Jurkat, Clone E6-1 (cell line): ENCODE measurements around the genes INO80 and HAUS2.

DNA sequence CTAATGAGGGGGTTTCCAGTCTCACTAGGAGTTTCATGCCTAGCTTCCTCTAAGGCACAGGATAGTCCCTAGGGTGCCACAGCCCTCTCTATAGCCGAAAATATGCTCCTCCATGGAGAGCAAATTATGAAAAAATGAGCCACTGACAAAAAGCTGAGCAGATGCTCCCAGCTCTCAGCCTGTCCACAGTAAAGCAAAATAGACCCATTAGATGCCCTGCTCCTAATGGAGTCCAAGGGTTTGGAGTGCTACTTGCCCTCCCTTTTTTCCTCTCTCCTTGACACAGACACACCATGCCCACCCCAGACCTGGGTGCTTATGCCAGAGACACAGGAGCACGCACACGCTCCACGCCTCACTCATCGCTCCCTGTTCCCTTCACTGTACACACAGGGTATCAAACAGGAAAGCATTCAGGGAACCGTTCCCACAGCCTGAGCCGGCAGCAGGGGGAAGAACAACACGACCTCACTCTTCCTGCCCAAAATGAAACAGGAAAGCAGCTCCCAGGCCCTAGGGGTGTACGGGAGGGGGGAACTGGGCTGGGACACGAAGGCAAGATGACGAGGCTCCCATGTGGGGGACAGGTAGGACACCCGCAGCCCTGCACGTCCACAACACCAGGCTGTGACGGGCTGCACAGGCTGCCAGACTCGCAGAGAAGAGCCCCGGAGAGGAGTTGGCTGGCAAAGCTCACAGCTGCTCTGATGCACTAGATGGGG is 11.1 kb downstream of the DLL4 start:
- RRBS = no CpG with 5 or more reads among the region's 16 CpGs

- RRBS = no CpG with 5 or more reads among the region's 17 CpGs
Observed at GRCh38 chr15:40960891-40961521, 7.7 kb downstream of the CHAC1 start.

DNA sequence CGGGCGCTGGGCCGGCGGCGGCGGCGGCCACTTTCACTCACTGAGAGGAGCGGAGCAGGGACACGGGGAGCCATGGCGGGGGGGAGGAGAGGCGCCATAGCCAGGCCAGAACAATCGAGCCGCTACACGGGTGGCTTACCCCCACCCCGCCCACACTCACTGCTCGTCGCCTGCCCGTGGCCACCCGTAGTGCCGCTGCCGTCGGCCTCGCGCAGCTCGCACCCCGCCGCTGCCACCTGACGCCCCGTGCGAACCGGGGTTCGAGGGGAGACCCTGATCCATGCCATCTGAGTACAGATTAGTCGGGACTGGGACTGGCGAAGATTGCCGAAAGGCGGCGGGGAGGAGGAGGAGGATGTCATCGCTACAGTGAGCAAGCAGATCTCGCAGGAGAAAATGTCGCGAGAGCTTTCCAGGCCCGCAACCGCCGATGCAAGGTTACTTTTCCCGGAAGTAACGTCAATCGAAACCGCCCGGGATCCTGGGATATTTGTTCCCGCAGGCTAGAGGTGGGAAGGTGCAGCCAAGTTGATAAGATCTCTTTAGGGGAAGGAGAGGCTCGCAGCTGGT is at the start of gene INO80:
Gene INO80 (minus strand): TSS at position 98 of the 570 bp plus-strand sequence.
- RRBS = no CpG with 5 or more reads among the region's 51 CpGs

DNA sequence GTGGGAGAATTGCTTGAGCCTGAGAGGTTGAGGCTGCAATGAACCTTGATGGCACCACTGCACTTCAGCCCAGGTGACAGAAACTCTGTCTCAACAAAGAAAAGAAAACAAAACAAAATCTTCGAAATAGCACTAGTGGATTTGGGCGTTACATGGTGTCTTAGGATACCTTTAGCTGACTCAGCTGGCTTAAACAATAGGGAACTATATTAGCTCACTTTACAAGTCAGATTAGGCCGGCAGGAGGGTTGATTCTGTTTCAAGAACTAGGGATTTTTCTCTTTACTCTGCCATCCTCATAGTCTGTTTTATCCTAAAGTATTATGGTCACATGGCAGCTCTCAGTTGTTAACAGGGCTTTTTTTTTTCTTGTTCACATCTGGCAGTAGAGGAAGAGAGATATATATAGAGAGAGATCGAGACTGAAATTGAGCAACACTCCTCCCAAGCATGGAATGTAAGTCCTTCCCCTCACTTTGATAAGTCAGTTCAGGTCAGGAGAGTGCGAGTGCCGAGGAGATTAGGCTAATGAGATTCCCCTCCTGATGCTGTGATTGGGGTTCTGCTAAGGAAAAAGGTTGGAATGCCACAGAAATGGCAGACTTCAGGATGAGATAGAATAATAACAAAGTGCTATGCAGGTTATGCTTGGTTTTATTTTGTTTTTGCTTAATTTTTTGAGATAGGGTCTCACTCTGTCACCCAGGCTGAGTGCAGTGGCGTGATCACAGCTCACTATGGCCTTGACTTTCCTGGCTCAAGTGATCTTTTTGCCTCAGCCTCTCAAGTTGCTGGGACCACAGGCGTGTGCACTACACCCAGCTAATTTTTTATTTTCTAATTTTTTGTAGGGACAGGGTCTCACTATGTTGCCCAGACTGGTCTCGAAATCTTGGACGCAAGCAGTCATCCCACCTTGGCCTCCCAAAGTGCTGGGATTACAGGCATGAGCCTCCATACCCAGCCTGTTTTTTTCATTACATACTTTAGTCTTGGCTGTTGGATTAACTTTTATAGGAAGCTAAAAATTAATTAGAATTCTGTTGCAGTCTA is 33.0 kb downstream of the CHP1 start:
- RRBS = no CpG with 5 or more reads among the region's 10 CpGs

- RRBS = 1% methylated on average over 14 of the region's 25 CpGs
Observed at GRCh38 chr15:41417532-41417887, 615 bp downstream of the RTF1 start.

GRCh38 chr15:41520323-41521115 is 6.9 kb upstream of the LTK start:
- RRBS = no CpG with 5 or more reads among the region's 27 CpGs

- RRBS = no CpG with 5 or more reads among the region's 7 CpGs
Observed at GRCh38 chr15:41584643-41585104, 25.7 kb downstream of the TYRO3 start.

DNA sequence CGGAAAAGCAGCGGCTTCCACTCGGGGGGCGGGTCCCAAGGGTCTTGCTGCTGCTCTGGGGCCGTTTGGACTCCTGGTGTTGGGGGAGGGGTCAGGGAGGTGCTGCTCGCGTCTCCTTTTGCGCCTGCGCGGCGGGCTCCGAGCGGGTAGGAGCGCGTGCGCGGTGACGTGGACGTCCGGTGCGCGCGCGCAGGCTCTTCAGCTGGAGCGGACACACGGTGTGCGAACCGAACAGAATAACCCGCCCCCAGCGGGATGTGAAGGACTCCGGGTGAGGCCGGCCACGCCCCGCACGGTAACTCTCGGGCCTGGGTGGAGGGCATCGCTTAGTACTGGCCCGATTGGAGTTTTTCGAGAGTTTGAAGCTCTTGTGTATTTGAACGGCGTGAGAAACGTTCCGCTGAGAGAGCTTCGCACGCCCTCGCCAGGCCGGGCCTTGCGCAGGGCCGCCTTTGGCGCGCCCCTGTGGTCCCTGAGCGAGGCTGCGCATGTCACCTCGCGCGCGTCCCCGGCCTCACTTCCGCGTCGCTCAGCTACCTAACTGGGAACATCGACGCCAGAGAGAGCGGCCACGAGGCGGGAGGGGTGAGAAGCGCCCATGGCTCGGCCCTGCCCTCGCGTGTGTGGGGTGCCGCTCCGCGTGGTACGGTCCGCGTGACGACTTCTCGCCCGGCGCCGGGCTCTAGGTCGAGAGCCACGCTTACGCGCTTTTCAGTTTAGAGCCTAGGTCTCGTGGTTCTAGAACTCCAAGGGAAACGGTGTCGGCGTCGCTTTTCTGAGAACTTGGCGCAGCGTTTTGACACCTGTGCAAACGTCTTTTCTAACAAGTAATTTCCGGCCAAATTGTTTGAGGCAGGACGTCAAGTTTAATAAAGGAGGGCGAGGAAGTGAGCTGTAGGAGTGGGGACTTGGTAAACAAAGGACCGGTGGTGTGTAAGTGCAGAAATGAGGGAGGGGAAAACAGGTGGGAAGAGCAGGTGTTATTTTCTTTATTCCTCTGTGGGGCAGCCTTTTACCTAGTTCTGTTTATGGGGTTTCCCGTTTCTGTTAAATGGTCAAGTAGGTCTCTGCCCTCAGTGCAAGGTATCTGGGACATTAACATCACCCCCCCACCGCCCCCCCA is 101.6 kb downstream of the TYRO3 start:
- RRBS = 13% methylated on average over 24 of the region's 99 CpGs

DNA sequence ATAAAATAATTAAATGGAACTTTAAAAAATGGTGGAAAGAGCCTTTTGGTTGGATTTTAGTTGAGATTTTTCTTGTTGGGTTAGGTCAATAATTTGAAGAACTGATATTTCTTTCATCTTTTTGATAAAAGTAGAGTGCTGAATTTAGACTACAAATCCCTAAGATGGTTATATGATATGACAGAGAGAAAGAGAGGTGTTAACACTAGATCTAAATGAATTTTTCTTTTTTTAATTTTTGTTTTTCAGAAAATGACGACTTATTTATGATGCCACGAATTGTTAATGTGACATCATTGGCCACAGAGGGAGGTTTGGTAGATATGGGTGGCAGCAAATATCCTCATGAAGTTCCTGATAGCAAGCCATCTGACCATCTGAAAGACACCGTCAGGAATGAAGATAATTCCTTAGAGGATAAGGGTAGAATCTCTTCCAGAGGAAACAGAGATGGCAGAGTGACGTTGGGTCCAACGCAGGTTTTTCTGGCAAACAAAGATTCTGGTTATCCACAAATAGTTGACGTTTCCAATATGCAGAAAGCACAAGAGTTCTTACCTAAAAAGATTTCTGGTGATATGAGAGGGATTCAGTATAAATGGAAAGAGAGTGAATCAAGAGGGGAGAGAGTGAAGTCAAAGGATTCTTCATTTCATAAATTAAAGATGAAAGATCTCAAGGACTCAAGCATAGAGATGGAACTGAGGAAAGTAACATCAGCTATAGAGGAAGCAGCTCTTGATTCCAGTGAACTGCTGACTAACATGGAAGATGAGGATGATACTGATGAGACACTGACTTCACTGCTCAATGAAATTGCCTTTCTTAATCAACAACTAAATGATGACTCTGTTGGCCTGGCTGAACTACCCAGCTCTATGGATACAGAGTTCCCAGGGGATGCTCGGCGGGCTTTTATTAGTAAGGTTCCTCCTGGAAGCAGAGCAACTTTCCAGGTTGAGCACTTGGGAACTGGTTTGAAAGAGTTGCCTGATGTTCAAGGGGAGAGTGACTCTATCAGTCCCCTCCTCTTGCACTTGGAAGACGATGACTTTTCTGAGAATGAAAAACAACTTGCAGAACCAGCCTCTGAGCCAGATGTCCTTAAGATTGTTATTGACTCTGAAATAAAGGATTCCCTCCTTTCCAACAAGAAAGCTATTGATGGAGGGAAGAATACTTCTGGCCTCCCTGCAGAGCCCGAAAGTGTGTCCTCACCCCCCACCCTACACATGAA is 8.1 kb upstream of the MAPKBP1 start:
- RRBS = no CpG with 5 or more reads among the region's 10 CpGs

DNA sequence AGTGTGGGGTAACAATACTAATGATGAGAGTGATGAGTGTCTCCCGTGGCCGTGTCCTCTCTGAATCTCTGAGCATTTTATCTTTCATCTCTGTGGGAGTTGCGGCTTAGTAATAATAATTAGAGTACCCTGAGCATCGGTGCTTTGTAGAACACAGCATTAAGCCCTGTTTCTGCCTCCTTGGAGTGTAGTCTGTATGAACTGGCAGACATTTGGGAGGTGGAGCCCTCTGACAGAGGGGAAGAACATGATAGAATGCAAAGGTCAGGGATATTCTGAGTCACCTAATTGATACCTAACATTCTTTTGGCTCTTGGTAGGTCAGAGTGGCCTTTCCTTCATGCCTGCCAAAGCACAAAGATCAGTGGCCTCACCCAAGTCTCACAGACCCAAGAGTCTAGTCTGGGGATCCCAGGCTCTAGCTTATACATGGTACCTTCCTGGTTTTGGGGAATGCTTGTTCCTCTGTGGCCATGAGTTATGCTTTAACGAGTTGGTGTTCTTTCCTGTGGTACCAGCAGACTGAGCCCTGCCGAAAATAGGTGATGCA is 24.9 kb downstream of the MAPKBP1 start:
- RRBS = no CpG with 5 or more reads among the region's 6 CpGs

DNA sequence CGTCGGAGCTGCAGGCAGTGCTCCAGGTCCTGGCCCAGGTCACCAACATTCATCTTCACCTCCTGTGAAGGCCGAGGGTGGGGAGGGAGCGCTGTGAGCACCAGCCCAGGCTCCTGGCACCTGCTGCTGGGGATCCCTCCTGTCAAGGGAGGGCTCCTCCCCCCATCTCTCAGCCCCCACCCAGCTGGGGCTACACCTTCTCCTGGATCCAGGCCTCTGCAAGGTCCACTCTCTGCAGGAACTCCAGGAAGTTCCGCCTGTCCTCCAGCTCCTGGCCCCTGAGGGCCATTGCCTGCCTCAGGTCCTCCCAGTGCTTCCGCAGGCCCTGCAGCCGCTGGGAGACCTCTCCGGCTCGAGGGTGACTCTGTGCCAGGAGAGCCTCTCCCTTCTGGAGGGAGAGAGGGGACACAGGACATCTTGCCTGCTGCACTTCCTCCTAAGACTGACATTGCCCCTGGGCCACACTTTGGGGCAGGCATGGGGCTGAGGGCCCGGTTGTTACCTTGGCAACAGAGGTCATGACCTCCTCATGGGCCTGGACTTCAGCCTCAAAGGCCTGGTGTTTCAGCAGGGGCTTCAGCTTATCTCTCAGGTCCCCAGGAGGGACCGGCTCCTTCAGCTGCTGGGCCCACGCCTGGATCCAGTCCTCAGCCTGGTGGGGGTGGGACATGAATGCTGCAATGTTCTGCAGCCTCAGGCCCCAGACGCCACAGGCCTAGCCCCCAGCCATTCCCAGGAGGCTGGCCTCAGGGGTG is 27.4 kb downstream of the PLA2G4B start:
- RRBS = no CpG with 5 or more reads among the region's 13 CpGs

GRCh38 chr15:41916241-41917134 is 22.6 kb upstream of the SPTBN5 start:
- RRBS = 82% methylated on average over 5 of the region's 24 CpGs

- RRBS = no CpG with 5 or more reads among the region's 5 CpGs
Observed at GRCh38 chr15:41967660-41968406, 4.5 kb downstream of the EHD4 start.

GRCh38 chr15:41969543-41970704 is 2.4 kb downstream of the EHD4 start:
- RRBS = no CpG with 5 or more reads among the region's 5 CpGs

DNA sequence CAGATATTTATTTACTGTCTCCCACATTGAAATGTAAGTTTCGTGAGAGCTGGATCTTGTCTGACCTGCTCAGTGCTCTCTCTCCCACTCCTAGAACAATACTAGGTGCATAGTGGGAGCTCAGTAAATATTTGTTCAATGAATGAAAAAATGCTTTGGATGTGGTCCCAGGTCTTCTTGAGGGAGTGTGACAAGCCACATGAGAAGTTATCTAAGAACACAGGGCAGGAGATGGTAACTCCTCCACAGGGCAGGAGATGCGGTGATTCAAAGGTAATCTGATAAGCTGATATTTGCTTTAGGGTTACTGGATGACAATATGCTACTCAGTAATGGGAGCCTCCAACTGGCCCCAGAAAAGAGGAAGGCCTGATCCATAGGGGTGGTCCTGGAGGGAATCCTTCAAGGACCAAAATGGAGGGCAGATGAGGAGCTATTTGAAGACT is 25.8 kb upstream of the PLA2G4E start:
- RRBS = no CpG with 5 or more reads among the region's 2 CpGs

DNA sequence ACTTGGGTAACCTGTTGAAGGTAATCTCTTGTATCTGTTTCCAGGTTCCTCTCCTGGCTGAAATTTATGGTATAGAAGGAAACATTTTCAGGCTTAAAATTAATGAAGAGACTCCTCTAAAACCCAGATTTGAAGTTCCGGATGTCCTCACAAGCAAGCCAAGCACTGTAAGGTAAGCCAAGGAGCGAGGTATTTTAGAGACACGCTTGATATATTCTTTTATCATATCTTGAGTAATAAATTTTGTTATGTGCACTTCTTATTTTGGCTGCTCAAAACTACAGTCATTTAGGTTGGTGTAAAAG is 14.4 kb upstream of the TMEM87A start:
- RRBS = no CpG with 5 or more reads among the region's 3 CpGs

GRCh38 chr15:42360499-42360989 is 1.2 kb downstream of the CAPN3 start:
- RRBS = no CpG with 5 or more reads among the region's 4 CpGs

- RRBS = no CpG with 5 or more reads among the region's 9 CpGs
Observed at GRCh38 chr15:42411603-42412444, 52.5 kb downstream of the CAPN3 start.

DNA sequence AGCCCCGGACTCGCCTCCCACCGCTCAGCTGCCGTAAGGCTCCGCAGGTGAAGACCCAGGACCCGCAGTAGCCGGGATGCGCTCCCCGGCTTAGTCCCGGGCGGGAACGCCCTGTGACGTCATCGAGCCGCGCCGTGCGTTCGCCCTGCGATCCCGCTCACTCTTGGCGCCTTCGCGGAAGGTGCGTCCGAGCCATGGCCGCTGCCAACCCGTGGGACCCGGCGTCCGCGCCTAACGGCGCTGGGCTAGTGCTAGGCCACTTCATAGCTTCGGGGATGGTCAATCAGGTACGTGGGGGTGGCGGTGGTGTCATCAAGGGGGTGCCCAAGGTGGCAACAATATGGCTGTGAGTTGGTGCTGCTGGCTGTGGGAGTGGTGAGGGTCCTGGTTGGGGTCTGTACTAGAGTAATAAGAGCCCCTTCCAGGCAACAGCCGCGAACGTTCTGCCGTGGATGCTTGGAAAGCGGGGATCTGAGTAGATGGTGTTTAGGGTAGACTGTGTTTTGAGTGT is at the start of gene HAUS2:
Gene HAUS2 (plus strand): TSS at position 160 of the 511 bp plus-strand sequence.
- RRBS = 1% methylated on average over 7 of the region's 42 CpGs